ENCODE measurements around the gene MTERF2.

GRCh38 chr12:104559727-104560244 lies 103.0 kb downstream of the CHST11 start:
- PRO-cap = no peak

DNA sequence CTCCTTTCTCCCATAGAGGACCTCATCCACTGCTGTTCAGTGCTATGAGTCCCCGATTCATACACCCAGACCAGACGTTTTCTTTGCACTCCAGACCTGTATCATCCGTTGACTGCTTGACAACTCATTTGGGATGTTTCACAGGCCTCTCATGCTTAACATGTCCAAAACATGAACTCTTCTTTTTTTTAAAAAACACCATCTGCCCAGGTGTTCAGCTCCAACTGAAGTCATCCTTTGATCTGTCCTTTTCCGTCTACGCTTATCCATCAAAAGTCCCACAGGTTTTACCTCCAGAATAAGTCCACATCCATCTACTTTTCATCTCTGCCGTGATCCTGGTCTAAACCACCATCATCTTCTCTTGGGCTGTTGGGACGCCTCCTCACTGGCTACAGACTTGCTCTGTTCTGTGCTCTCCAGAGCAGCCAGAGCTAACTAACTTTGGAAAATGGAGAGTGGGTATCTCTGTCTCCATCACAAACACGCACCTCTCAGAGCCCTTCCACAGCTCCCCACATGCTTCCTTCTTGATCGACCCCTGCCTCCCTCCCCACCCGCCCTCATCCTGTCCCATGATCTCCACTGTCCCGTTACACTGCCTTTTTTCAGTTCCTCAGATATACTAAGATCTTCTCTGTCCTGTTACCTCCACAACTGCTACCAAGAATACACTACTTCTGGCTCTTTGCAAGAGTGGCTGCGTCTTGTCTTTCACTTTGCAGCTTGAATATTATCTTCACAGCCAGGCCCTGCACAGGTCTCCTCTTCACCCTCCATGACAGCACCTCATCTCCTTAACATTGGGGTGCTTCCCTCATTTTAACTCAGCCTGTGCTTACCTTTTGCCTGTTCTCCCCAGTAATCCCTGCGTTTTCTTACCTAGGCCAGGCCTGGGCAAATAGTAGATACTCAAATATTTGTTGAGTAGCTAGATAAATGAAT lies 43.8 kb downstream of the APPL2 start:
- PRO-cap = no peak

DNA sequence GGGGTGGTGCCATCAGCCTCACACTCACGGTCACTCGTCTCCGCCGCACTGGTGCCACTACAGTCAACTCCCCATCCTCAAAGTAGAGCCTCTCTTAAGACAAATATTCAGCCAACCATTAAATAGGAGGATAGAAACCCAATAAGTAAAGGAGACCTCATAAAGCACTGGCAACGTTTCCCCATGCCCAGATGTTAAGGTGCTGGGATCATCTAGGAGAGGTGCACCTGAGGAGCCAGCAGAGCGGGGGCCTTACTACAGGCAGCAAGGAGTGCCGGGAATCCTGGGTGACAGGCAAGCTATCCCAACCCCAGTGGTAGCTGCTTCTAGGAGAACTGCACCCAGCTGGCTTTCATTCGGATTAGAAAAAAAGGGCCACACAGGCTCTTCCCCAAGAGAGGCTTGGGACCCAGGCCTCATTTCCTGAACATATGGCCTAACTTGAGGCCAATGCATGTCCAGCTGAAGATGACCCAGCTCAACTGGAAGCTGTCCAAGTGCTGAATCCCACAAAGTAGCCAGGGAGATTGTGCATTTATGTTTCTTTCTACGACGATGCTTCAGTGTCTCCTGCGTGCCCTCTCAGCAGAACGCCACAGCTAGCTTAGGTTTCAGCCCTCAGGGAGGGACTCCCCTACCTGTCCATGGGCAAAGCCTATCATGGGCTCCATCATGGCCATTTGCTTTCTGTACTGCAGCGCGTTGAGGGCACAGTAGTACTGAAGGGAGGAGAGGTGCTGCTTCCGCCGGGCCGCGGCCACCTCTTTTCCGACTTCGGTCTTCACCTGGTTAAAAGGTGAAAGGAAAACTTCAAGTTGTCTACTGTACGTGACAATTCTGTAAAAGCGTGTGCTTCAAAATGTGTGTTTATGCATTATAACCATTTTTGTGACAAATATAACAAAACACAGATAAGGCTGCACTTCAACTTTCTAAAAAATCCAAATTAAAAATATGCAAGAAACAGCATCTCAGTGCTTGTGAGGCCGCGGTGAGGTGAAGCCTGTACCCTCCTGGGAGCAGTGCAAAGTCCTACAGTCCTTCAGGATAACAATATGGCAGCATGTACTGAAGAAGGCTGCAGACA lies 29.2 kb downstream of the APPL2 start:
- PRO-cap = no peak

DNA sequence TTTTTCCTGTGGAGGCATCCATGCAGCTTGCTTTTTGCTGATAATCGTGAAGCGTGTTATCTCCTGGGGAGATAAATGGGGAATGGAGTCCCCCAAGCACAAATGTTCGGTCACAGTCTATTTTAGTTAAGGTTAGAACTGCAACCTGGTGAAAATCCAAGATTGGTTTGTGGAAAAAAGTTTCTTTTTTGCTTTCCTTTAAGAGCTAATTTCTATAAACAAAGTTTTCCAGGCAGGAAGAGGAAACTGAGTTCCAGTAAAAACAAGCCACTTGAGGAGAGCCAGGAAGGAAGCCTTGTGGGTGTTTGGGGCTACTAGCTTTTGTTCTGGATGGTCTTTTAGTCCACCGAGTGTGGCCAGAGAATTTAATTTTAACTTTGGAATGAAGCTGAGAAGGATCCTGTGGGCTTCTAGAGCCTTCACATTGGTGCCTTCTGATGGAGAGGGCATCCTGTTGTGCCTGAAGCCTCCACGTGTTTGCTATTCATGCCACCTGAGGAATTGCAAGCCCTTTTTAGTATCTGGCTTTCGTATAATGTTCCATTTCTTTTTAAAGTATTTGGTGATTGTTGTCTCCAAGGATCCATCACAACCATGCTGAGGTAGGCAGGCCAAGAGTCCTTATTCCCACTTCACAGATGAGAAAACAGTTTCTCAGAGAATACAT lies 327.9 kb downstream of the C12orf75 start:
- PRO-cap = no peak

DNA sequence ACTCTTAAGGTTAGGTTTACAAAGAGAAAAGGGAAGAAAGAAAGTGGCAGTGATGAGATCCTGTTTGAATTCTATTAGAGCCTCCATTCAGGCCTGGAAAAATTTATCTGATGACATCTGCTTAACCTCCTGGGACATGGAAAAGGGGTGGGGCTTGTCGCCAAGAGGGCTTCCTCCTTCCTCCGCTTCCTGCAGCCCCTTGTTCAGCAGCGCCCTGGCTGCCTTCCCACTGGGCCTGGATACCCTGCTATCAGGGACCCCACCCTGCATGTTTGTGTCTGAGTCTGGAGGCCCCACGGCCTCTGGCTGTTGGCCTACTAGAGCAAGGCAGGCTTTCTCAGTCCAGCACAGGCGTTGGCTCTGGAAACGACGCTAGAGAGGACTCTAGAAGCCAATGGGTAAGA lies 342.0 kb downstream of the C12orf75 start:
- PRO-cap = no peak

DNA sequence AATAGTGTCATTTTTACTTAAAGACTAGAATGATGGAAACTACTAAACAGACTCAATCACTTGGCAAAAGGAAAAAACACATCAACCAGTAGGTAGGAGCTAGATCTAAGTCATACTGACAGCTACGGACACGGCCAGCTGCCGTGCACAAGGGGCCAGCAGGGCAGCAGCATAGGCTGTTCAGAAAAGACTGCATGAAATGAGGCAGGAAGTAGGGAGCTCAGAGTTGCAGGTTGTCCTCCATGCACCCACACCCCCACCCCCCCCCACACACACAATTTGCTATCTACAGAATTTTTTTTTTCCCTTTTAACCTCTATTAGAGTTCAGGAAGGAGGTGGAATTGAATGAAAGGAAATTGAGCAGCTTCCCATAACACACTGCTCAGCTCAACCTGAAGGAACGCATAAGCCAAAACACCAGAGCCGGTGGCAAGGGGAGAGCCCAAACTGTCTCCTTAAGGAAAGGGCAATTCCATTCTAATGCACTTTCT lies 74.2 kb downstream of the NUAK1 start:
- PRO-cap = no peak

- PRO-cap = no peak
These were observed 58.4 kb downstream of the NUAK1 start for GRCh38 chr12:106080354-106080777.

GRCh38 chr12:106086512-106087359 lies 52.0 kb downstream of the NUAK1 start:
- PRO-cap = no peak

- PRO-cap = no peak
These were observed 40.3 kb upstream of the NUAK1 start for GRCh38 chr12:106178845-106179671.

DNA sequence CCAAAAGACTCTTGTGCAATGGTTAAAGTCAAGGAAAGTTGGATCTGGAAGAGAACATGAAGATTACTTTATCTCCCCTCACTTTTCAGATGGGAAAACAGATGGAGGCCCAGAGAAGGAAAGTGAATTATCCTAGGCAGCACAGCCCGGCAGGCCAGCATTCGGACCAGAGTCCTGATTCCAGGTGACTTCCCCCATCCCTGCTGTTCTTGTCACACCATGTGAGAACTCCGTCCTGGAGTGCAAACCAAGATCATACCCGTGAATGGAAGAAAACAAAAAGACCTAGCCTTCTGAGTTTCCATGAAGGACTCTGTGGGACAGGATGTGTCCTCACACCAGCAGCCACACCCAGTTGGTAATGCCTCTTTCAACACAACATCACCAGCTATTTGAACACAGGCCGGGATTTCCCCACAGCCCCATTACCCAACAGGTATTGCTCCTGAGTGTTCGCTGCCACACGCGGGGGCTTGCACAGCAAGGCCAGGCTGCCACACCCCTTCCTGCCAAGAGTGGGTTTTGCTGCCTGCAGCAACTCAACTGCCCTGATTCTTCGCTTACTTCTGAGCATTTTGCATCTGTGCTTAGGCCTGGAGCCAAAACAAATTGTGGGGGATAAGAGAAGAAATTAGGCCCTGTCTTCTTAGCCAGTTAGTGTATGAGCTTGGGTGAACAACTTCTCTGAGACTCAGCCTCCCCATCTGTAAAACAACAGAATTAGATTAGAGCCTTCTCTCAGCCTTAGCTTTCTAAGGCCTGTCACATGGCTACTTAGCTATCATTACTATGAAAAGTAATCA lies 20.3 kb downstream of the CKAP4 start:
- PRO-cap = no peak

DNA sequence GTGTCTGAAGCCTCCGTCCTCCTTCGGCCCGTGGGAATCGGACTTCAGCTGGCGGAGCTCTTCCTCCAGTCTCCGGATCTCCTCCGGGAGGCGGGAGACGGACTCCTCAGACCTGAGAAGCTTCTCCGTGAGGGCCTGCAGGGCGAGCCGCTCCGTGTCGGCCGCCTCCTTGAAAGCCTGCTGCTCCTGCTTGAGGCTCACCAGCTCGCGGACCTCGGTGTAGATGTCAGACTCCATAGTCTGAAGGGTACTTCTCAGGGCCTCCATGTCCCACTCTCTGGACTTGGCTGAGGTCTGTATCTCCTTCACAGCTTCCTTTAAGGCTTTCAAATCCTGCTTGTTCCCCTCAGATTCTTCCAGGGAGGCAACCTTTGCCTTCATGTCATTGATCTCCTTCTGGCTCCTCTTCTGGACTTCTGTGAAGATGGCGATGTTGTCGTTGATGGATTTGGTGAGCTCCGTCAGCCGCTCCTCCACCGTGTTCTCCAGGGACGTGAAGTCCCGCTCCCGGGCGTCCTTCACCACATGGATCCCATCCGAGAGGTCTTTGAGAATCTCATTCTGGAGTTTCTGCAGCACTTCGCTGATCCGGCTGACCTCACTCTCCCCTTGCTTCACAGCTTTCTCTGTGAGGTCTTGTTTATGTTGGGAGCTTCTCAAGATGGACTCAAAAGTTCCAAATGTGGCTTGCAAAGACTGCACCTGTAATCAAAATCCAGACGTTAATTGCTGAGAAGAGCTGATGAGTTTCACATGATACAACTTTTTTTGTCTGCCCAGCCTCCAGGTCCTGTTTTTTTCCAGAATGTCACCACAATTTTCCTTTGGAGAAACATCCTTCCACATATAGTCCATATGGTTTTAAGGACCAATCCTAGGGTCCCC lies 7.9 kb downstream of the CKAP4 start:
- PRO-cap = no peak

- PRO-cap = no peak
These were observed 1.4 kb downstream of the CKAP4 start for GRCh38 chr12:106246498-106246784.

GRCh38 chr12:106644847-106645573 lies 62.2 kb downstream of the RFX4 start:
- PRO-cap = no peak

GRCh38 chr12:106747620-106748446 lies 26.6 kb upstream of the RIC8B start:
- PRO-cap = no peak

GRCh38 chr12:106986594-106987526 lies at the start of gene MTERF2:
TSS of gene MTERF2 (minus strand) at chr12:106987146.
- PRO-cap = bidirectional peak, plus-strand start at chr12:106987322, minus-strand start at chr12:106987074

- PRO-cap = no peak
These were observed 14.8 kb downstream of the CRY1 start for GRCh38 chr12:107078567-107079029.

DNA sequence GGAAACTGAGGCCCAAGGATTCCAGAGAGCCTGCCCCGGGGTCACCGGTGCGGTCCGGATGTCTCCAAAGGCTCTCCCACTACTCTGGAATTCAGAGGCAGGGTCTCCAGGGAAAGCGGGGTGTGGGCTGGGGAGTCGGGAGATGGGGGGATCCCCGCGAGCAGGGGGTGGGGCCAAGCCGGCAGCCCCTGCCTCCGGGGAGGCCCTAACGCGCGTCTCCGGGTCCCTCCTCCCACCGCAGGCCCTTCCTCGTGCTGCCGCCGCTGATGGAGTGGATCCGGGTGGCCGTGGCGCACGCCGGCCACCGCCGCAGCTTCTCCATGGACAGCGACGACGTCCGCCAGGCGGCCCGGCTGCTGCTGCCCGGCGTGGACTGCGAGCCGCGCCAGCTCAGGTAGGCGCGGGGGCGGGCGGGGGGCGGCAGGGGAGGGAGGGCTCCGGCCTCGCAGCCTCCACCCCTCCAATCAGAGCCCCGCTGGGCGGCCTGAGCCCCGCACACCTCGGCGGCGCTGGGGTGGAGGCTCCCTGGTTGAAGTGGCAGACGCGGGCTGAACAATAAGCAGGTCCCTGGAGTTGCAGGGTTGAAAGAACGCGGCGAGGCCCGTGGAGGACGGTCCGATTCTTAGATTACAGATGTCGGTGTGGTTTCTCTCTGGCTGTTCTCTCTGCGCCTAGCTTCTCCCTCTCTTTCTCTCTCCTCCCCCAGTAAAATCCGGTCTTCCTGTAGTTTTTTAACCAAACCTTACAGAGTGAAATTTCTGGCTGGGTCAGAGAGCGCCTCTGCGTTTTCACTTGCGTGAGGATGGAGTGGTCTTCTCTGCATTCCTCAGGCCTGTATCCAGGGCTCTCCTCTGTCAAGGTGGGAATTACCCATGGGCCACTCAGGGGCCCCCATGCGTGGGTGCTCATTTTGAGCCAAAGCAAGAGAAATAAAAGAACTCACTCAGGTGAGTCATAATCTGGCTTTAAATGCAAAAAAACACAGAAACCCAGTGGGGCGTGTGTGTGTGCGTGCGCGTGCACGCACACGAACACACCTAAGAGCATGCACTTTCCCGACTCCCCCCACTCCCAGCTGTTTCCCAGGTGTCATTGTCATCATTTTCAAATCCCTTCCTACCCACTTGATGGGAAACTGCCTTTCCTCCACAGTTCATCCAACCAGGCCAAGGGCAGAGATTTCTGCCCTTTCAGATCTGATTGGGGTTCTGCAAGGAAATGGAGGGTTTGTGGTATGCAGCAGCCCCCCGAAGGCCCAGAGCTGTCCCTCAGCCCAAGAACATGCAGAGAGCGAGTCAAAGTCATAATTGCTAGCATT lies 104.2 kb upstream of the PWP1 start:
- PRO-cap = no peak

- PRO-cap = no peak
These were observed 26.4 kb downstream of the PWP1 start for GRCh38 chr12:107711873-107712601.

GRCh38 chr12:107736795-107737462 lies 24.0 kb downstream of the PRDM4 start:
- PRO-cap = no peak

DNA sequence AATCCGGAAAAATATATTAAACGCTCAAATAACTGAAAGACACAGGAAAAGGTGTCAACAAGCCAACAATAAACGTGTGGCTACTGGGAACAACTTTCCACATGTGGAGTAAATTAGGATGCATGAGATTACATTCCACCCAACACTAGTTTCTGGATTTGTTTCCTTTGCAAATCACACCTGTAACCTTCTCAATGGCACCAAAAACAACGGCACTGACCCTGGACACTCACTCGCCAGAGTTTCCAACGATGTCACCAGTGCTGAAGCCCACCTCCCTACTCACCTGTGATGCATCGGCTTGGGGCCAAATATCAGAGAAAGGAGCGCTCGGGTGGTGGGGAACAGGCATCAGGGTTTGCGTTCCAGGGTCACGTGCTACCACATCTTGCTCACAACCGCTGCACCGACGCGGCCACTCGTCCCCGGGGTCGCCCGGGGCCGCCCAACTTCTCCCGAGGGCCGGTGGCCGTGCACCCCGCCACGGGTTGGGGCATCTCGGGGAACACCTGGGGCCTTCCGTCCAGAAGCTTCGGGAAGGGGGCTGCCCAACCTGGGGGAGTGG lies 636 bp downstream of the PRDM4 start:
- PRO-cap = no peak